ENCODE results near the genes SMARCE1, KRT20, KRTAP1-1, KRTAP2-4, KRTAP9-3, KRTAP17-1 and KRT37.

DNA sequence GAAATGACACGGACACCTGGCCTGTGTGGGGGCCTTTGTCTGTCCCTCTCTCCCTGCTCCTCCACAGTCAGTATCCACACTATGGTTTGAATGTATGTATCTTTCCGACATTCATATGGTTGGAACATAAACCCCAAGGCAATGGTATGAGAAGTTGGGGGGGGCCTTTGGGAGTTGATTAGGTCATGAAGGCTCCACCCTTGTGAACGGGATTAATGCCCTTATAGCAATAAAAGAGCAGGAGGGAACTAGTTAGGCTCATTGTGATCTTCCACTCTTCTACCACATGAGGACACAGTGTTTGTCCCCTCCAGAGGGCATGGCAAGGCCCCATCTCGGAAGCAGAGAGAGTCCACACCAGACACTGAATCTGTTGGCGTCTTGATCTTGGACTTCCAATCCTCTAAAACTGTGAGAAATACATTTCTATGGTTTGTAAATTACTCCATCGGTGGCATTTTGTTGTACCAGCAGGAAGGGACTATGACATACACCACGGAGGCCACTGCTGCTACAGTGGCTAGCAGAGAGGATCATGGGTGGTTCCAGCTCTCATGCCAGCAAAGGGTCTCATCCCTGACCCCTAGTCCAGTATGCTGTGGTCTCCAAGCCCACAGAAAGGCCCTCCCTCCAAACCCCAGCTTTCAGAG, 12.4 kb downstream of the CCR7 start:
- PRO-cap, result no peak
- CAGE, long polyA plus RNA, result no peak

DNA sequence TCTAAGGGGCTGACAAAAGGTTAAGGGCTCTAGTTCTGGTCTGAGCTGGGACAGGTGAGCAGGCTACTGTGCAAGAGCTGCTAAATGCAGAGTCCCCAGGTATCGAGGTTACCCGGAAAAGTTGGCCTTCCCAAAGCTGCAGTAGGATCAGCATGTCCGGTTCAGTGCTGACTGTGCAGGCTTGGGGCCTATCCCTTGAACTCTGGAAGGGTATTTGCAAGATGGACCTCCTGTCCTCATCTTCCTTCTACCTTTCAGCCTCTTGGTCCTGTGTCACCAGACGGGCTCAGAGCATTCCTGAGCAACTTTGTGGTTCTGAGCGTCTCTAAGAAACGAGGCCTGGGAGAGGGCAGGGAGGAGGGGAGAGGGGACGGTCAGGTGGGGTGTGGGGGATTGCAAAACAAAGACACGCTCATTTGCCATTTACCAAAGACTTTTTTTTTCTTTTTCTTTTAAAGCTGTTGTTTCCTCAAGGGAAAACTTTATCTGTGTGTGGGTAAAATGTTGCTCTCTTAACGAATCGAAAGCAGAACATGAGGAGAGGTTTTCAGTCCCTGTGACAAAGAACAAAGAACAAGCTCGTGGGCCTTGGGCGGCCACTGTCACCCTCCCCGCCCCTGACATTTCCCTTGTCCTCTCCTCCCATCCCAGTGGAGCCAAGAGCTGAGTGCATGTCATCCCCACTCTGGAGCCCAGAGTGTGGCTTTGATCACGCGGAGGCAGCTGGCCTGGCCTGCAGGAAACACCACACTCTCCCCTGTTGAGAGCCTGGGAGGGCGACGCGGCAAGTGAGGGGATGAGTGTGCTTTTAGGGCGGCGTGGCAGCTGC, 11.7 kb downstream of the CCR7 start:
- PRO-cap, result no peak
- CAGE, long polyA plus RNA, result start-site peak on the plus strand centred at position 626 of the sequence, 154 bp wide, 22 and 24 reads in 2 replicates

DNA sequence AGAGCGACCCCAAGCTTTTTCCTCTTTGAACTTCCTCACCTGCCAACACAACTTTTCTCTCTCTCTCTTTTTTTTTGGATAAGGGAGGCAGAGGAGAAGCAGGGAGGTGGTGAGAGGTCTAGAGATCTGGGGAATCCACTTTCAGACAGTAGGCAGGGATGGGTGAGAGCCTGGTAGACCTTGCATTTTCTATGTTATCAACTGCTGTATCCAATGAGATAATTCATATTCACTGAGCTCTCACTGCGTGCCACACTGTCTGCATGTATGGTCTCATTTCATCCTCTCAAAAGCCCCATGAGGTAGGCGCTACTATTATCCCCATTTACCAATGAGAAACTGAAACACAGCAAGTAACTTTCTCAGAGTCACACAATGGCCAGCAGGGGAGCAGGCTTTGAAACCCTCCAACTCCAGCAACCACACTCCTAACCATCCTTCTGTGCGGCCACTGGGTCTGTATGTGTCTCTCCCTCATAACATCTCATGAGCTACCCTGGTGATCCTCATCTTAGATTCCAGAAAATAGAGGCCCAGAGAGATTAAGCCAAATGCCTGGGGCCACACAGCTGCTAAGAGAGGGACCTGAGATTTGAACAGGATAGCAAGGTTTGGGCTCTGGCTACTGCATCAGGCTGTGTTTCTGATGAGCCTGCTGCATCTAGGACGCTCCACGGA, 3.4 kb downstream of the CCR7 start:
- PRO-cap, result bidirectional peak, plus-strand start at position 226 of the sequence, minus-strand start at position 263 of the sequence
- CAGE, long polyA plus RNA, result no peak

GRCh38 chr17:40602601-40603294, 37.5 kb upstream of the CCR7 start:
- PRO-cap, result no peak
- CAGE, long polyA plus RNA, result no peak

DNA sequence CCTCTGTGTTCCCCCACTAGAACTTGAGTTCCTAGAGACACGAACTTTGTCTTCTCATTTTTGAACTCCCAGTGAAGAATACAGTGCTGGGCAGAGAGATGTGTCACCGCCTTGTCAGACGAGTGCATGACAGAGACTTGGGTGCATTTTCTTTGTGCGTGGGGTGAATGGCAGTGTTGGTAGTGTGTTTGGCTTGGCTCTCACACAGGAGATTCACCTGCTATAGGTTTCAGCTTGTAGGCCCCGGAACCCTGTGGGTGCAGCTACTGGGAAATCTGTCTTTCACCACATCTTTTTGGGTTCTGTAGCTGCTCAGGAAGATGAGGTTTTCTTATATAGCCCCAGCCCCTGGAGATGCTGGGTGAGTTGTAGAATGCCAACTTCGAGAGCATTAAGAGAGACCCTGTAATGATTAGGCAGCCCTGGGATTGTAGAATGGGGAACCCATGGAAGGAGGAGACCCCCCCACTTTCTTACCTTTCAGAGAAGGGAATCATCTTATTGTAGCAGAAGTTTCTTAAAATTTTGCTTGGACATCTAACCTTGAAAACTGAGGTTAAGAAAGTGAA, 40.2 kb upstream of the CCR7 start:
- PRO-cap, result no peak
- CAGE, long polyA plus RNA, result no peak

DNA sequence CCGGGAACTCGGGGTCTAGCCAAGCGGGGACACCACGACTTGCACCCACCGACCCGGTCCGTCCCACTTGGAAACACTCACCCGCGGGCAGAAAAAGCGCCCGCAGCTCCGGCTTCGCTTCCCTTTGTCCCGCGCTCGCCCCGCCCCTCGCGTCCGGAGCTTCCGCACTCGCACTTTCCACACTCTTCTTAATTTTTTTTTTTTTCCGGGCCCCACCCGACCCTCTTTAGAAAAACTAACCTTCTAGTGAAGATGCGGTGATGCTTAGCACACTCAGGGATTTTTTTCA, at the start of gene SMARCE1:
TSS of gene SMARCE1 (minus strand) at position 127 of the 289 bp plus-strand sequence.
- PRO-cap, result bidirectional peak, plus-strand start at position 127 of the sequence, minus-strand start at position 126 of the sequence
- CAGE, long polyA plus RNA, result start-site peak on the minus strand centred at position 131 of the sequence, 42 bp wide, 2,003 and 2,568 reads in 2 replicates

DNA sequence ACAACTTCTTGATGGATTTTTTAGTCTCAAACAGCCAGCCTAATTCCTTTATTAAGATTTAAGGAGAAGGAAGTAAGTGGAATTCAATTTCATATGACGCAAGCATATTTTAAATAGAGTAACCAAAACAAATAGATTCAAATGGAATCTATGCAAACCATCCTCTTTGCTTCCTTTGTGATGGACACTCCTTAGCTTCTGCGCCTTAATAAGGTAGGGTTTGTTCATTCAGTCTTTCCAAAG, 16.5 kb downstream of the KRT12 start:
- PRO-cap, result no peak
- CAGE, long polyA plus RNA, result no peak

GRCh38 chr17:40884572-40885708, at the start of gene KRT20:
Gene KRT20, minus strand, starts transcription at chr17:40885242.
- PRO-cap, result no peak
- CAGE, long polyA plus RNA, result no peak

GRCh38 chr17:40885909-40886534, 980 bp upstream of the KRT20 start:
- PRO-cap, result no peak
- CAGE, long polyA plus RNA, result no peak

- PRO-cap, result no peak
- CAGE, long polyA plus RNA, result no peak
Observed at GRCh38 chr17:41041263-41041755, at the start of gene KRTAP1-1. Gene KRTAP1-1, minus strand, starts transcription at chr17:41041450.

- PRO-cap, result no peak
- CAGE, long polyA plus RNA, result no peak
Observed at GRCh38 chr17:41060182-41060662, 308 bp upstream of the KRTAP2-3 start.

DNA sequence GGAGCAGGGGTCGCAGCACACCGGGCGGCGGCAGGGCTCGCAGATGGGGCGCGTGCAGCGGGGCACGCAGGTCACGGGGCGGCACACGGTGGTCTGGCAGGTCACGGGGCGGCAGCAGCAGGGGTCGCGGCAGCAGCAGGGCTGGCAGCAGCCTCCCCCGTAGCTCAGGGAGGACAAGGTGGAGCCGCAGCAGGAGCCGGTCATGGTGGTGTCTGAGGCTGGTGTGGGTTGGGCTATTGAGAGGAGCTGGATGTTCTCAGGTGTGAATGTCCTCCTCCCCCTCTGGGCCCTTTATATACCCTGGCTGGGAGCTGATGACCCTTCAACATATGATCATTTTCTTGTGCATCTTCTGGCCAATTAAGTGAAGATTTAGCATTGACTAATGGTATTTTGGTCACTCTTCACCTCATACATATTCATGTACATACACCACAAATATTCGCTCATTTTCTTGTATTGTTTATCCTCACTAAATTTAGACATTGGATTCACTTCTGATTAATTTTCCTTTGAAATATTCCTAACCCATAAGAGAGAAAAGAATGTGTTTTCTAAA, at the start of gene KRTAP2-4:
TSS of gene KRTAP2-4 (minus strand) at position 238 of the 559 bp plus-strand sequence.
- PRO-cap, result no peak
- CAGE, long polyA plus RNA, result no peak

DNA sequence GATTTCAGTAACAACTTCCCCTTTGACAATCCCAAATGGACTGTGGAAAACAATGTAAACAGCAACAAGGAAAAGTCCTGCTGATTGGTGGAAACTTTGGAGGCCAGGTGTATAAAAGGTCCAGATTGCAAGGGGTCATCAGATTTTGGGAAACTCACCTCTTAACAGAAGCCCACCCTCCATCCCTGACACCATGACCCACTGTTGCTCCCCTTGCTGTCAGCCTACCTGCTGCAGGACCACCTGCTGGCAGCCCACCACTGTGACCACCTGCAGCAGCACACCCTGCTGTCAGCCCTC, at the start of gene KRTAP9-3:
TSS of gene KRTAP9-3 (plus strand) at position 141 of the 300 bp plus-strand sequence.
- PRO-cap, result no peak
- CAGE, long polyA plus RNA, result no peak

DNA sequence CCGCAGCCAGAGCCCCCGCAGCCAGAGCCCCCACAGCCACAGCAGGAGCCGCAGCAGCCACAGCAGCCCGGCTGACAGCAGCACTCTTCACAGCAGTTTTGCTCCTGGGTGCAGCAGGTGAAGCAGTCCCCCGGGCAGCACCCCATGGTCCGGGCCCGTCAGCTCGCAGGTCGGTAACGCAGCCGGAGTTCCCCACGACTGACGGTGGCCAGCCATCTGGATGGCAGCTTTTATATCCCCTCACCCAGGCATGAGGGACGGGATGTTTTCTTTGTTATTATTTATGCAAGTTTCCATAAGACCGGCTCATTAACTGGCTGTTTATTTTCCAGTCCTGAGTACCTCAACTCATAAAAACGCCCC, at the start of gene KRTAP17-1:
TSS of gene KRTAP17-1 (minus strand) at position 206 of the 363 bp plus-strand sequence.
- PRO-cap, result no peak
- CAGE, long polyA plus RNA, result no peak

DNA sequence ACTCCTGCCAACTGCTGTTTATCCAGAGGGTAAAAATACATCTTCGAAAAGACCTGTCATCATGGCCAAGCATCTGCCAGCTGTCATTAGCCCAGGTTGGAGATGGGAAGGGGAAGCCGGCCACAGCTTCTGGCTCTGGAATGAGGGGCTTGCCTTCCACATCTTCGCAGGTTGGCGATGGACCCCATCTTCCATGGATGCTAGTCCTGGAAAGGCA, 266 bp upstream of the KRTAP17-1 start:
- PRO-cap, result no peak
- CAGE, long polyA plus RNA, result no peak

GRCh38 chr17:41424403-41424856, at the start of gene KRT37:
Gene KRT37, minus strand, starts transcription at chr17:41424585.
- PRO-cap, result no peak
- CAGE, long polyA plus RNA, result no peak

- PRO-cap, result no peak
- CAGE, long polyA plus RNA, result no peak
Observed at GRCh38 chr17:41502713-41503605, 2.5 kb downstream of the KRT13 start.

GRCh38 chr17:41535844-41536719, 8.0 kb upstream of the KRT19 start:
- PRO-cap, result no peak
- CAGE, long polyA plus RNA, result no peak

GRCh38 chr17:41619063-41619703, 5.2 kb downstream of the KRT17 start:
- PRO-cap, result no peak
- CAGE, long polyA plus RNA, result no peak

GRCh38 chr17:41653665-41654674, 29.6 kb upstream of the KRT17 start:
- PRO-cap, result no peak
- CAGE, long polyA plus RNA, result no peak